Metanephros (tissue), 2 donors: ENCODE measurements around a stretch of chrX.

- RAMPAGE, long total RNA: no peak
Measured at GRCh38 chrX:259891-260280, 21.3 kb upstream of the PLCXD1 start.

DNA sequence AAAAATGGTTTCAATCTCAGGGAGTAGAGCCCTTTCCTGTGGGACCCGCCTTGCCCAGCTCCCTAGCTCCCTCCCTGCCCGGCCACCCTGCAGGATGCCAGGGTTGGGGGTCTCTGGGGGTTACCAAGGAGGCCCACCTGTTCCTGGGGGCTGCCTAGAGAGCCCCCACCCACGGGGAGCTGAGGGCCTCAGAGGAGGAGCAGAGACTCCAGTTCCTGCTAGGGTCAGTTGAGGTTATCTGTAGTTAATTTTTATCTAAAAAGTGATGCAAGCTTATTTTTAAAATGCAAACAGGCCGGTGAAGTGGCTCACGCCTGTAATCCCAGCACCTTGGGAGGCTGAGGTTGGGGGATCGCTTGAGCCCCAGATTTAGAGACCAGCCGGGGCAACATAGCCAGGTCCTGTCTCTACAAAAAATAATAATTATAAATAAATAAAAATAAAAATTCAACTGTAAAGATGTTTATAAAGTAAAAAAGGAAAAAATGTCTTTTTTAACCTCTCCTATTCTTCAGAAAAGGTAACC is 18.6 kb upstream of the PLCXD1 start:
- RAMPAGE, long total RNA: no peak

DNA sequence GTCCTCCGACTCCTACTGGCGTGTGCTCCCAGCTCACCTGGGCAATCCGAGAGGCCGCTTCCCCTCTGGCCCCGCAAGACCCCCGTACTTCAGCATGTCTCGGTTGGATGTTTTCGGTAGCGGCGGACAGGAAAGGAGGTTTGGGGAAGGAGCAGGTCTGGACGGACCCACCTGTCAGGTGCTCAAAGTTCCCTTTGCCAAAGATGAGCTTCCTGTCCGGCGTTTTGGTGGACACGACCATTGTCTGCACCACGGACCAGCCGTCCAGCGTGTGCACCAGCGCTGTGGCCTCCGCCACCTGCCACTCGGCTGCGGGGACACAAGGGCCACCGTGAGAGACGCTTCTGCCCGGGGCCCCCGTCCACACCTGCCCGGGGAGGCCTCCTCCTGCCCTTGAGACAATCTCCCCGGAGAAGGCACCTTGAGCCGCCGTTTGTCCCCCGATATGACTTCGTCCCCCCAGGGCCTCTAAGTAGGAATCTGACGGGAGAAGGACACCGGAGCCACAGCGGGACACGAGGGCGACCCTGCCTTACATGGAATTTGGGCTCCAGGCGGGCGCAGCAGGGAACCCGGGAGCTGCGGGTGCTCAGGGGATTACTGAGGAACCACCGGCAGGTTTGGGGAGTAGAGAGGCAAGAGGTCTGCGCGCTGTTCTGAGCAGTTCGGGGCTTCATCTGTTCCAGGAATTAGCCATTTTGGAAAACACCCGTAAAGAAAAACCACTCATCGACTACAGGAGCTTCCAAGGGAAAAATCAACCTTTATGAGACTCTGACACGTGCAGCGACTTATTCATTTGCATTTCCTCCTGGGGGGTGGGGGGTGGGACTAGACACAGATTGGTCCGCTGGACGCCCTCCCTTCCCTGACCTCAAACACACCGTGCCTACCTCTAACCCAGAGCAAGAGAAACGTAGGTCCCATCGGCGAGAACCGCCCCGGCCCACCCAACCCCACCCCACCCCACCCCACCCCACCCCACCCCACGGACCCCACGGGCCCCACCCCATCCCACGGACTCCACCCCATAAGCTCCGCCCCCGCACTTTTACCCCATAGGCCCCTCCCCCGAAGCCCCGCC is 1.5 kb downstream of the GTPBP6 start:
- RAMPAGE, long total RNA: no peak

DNA sequence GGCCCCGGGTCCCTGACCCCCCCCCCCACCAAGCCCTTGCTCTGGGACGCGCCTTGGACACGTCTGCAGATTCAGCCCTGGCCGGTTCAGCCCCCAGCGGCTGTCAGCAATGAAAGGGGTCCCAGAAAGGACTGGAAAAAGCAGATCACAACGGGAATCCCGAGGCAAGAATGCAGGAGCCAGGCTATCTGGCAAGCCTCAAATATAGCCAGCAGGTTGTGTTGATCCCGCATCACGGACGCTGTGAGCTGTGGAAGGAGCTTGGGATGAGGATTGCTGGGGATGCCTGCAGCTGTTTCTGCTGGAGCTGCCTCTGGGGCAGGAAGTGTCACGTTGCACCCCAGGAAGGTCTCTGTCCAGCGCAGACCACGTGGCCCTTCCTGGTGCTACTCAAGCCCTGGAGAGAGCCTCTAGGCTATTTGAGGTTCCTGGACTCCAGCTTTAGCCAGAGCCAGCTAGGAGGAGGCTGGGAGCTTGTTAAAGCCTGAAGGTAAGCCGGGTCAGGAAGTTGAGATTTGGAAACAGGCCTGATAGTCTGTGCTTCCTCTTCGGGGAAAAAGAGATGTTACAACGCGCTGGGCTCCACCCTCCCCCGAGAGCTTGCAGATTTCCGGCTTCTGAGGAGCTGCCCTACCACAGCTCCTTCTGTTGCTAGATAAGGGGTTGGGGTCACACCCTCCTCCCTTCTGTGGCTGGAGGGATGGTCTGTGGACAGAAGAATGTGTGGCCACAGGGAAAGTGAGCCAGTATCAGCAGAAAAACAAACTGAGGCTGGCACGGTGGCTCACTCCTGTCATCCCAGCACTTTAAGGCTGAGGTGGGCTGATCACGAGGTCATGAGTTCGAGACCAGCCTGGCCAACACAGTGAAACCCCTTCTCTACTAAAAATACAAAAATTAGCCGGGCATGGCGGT is 19.2 kb upstream of the CSF2RA start:
- RAMPAGE, long total RNA: no peak

- RAMPAGE, long total RNA: no peak
Measured at GRCh38 chrX:1359450-1360801, 23.3 kb downstream of the IL3RA start.

- RAMPAGE, long total RNA: no peak
Measured at GRCh38 chrX:1389733-1390289, 2.1 kb downstream of the SLC25A6 start.

DNA sequence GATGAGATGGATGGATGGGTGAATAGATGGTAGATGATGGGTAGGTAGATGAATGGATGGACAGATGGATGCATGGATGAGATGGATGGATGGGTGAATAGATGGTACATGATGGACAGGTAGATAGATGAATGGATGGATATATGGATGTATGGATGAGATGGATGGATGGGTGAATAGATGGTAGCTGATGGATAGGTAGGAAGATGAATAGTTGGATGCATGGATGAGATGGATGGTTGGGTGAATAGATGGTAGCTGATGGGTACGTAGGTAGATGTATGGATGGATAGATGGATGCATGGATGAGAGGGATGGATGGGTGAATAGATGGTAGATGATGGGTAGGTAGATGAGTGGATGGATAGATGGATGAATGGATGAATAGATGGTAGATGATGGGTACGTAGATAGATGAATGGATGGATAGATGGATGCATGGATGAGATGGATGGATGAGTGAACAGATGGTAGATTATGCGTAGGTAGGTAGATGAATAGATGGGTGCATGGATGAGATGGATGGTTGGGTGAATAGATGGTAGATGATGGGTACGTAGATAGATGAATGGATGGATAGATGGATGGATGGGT is 12.8 kb upstream of the SLC25A6 start:
- RAMPAGE, long total RNA: no peak

- RAMPAGE, long total RNA: no peak
Measured at GRCh38 chrX:1405240-1405892, 13.5 kb upstream of the SLC25A6 start.

DNA sequence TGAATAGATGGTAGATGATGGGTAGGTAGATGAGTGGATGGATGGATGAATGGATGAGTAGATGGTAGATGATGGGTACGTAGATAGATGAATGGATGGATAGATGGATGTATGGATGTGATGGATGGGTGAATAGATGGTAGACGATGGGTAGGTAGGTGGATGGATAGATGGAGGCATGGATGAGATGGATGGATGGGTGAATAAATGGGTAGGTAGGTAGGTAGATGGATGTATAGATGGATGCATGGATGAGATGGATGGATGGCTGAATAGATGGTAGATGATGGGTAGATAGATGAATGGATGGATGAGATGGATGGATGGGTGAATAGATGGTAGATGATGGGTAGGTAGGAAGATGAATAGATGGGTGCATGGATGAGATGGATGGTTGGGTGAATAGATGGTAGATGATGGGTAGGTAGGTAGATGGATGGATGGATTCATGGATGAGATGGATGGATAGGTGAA is 14.0 kb upstream of the SLC25A6 start:
- RAMPAGE, long total RNA: no peak

- RAMPAGE, long total RNA: no peak
Measured at GRCh38 chrX:1415320-1415518, 23.3 kb upstream of the SLC25A6 start.

DNA sequence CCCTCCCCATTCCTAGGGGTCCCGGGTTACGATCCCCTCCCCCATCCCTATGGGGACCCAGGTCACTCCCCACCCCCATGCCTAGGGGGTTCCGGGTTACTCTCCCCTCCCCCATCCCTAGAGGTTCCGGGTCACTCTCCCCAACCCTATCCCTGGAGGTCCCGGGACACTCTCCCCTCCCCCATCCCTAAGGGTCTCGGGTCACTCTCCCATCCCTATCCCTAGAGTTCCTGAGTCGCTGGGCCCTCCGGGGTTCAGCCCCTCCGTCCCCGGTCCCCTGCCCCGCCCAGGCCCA is 317 bp downstream of the ASMTL start:
- RAMPAGE, long total RNA: no peak

DNA sequence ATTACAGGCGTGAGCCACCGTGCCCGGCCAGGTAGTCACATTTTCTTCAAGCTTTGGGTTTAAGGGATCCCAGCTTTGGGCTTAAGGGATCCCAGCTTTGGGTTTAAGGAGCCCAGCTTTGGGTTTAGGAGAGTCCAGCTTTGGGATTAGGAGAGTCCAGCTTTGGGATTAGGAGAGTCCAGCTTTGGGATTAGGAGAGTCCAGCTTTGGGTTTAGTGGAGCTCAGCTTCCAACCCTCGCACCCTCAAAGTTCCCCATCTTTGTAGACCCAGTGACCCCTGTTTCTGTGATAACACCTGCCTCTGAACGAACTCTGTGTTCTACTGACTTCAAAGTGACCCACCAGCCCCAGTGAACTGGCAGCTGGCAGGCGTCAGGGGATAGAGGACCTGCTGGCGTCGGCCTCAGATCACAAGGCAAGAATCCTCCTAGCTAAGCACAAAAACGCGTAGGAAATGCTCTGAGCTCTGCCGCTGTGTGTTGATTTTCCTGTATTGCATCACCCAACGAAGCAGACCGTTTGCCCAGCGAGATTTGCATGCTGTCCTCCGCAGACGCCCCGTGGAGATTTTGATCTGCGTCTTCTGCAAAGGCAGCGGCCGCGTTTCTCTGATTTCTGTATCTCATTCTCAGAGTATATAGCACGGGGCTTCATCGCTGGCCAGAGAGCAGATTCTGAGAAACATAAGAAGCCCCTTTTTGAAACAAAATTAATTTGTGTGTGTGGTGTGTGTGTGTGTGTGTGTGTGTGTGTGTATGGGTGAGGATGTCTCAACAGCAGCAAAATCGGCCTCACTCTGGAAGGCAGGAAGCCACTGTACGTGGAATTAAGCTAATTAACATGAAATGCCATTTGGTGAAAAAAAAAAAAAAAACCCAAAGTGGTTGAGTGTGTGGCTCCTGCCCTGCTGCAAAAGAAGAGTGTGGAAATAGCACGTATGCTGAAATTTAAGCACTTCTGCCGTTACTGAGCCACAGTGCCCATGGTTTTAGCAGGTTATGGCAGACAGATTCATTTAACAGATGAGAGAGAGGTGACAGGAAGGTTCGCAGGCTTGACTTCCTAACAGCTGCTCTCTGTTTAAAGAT is 29.1 kb upstream of the ASMTL start:
- RAMPAGE, long total RNA: no peak

GRCh38 chrX:1483992-1484604 is 31.4 kb upstream of the ASMTL start:
- RAMPAGE, long total RNA: no peak

DNA sequence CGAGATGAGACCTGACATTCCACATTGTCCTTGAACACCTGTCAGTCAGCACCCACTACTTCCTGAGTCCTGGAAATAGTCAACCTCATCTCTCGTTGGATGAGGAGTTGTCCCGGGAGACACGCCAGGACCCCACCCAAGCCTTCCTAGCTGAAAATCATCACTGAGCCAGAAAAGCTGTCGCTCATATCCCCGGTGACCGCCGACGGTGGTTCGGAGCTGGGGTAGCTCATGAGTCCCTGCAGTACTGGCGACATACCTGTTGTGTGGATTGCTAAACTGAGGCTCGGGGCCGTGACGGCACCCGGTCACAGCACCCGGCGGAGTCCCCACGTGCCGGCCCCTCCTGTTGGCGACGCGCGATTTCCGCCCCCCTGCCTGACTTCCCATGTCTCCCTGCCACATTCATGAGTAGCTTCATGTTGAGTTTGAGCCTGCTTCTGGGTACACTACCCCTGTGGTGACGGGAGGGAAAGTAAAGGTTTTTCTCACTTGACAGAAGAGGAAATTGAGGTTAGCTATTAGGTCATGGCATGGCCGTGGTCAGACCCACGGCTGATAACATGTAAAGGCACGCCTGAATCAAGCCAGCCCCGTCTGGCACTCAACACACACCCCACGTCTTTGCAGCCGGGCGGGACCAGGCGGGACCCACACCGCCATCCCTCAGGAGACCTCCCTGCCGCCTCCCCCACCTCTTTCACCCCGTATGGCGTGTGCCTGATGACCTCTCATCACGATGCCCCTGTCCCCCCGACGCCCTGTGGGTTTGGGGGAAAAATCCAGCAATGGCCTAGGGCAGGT is 29.5 kb downstream of the P2RY8 start:
- RAMPAGE, long total RNA: no peak

- RAMPAGE, long total RNA: no peak
Measured at GRCh38 chrX:1526515-1526987, 10.4 kb downstream of the P2RY8 start.

GRCh38 chrX:1595111-1595843 is 3.9 kb downstream of the AKAP17A start:
- RAMPAGE, long total RNA: no peak

DNA sequence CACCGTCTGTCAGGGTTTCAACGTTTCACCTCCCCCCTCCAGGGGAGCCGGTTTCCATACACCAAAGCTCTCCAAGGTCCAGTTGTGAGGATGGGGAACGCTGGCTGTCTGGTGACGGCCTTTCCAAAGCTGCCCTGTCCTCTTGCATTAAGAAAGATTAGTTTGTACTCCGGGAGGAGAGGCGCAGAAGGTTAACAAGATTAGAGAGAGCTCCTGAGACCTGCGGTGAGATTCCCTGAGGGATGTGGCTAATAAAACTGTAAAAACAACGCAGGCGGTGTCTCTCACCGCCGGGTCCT is 43.3 kb downstream of the ASMT start:
- RAMPAGE, long total RNA: no peak

DNA sequence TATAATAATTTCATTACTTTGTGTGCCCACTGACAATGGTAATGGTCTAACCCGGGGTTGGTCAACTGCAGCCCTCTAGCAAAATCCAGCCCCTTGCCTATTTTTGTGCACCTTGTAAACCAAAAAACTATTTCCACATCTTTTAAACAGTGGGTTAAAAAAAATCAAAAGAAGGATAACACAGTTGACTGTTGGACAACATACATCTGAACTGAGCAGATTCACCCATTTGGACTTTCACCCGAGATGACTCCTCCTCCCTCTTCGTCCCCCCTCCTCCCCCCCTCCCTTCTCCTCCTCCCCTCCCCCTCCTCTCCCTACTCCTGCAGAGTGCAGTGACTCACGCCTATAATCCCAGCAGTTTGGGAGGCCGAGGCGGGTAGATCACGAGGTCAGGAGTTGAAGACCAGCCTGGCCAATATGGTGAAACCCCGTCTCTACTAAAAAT is 181.8 kb downstream of the DHRSX start:
- RAMPAGE, long total RNA: no peak

DNA sequence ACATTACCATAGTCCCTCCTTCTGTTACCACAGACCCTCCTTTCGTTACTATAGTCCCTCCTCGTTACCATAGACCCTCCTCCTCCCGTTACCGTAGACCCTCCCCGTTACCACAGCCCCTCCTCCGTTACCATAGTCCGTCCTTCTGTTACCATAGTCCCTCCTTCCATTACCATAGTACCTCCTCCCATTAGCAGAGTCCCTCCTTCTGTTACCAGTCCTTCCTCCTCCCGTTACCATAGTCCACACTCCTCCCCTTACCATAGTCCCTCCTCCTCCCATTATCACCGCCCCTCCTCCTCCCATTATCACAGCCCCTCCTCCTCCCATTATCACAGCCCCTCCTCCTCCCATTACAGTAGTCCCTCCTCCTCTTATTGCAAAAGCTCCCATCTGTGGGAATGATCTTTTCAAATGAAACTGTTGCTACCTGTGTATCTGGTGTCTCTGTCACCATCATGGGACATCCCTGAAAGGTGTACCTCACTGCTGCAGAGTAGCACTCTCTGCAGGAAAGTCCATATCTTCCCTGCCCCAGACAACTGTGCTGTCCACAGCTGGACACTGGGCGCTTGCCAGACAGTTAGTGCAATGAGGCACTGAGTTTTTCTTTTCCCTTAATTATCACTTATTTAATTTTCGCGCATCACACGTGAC is 129.2 kb downstream of the DHRSX start:
- RAMPAGE, long total RNA: no peak

DNA sequence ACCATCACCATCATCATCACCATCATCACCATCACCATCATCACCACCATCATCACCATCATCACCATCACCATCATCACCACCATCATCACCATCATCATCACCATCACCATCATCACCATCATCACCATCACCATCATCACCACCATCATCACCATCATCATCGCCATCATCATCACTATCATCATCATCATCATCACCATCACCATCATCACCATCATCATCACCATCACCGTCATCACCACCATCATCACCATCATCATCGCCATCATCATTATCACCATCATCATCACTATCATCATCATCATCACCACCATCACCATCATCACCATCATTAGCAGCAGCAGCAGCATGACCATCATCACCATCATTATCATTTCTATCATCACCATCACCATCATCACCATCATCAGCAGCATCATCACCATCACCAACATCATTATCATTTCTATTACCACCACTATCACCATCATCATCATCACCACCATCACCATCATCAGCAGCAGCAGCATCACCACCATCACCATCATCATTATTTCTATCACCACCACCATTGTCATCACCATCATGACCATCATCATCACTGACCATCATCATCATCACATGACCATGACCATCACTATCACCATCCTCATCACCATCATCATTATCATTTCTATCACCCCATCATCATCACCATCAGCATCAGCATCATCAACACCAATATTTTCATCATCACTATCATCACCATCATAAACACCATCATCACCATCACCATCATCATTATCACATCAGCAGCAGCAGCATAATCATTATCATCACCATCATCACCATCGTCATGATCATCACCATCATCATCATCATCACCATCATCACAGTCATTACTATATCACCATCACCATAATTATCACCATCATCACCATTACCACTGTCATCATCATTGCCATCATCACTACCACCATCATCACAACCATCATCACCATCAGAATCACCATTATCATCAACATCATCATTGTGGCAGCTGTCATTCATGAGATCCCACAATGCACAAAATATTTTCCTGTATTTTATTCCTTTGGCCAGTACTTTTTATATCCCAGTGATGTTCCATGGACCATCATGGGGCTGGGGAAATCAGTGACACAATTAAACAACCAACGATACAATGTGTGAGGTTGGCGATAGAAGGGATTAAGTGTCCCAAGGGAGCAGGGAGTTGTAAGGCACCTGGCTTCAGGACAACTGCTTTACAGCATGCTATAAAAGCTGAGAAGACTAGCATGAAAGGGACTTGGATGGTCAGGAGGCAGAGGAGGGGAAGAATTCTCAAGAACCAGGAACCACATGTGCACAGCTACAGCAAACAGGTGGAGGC is 117.7 kb downstream of the DHRSX start:
- RAMPAGE, long total RNA: no peak